ENCODE data around the genes CD1E, OR10K1, SLAMF9 and PIGM.

- RRBS: no CpG with 5 or more reads among the region's 21 CpGs
Measured at GRCh38 chr1:157163498-157164171, 25.4 kb upstream of the ETV3 start.

DNA sequence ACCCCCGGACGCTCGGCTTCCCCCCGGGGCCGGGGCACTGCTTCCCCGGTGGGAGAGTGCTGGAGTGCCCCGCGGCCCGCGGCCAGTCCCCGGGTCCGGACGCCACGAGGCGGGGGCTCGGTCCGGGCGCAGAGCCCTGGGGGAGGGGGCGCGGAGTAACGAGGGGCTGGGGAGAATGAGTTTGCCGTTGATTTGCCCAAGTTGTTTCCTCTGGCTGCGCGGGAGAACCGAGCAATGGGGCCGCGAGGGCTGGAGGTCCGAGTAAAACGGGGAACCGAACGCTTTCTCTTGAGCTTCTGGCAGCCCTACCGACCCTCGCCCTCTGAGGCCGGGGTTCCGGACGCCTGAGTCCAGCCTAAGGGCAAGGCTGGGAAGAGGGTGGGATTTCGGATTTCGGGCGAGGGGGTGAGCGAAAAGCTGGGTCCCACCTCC lies 317 bp downstream of the KIRREL1 start:
- RRBS: 1% methylated on average over 6 of the region's 40 CpGs

GRCh38 chr1:158002478-158003600 lies 9.4 kb downstream of the KIRREL1 start:
- RRBS: no CpG with 5 or more reads among the region's 15 CpGs

- RRBS: no CpG with 5 or more reads among the region's 7 CpGs
Measured at GRCh38 chr1:158013625-158014326, 20.3 kb downstream of the KIRREL1 start.

DNA sequence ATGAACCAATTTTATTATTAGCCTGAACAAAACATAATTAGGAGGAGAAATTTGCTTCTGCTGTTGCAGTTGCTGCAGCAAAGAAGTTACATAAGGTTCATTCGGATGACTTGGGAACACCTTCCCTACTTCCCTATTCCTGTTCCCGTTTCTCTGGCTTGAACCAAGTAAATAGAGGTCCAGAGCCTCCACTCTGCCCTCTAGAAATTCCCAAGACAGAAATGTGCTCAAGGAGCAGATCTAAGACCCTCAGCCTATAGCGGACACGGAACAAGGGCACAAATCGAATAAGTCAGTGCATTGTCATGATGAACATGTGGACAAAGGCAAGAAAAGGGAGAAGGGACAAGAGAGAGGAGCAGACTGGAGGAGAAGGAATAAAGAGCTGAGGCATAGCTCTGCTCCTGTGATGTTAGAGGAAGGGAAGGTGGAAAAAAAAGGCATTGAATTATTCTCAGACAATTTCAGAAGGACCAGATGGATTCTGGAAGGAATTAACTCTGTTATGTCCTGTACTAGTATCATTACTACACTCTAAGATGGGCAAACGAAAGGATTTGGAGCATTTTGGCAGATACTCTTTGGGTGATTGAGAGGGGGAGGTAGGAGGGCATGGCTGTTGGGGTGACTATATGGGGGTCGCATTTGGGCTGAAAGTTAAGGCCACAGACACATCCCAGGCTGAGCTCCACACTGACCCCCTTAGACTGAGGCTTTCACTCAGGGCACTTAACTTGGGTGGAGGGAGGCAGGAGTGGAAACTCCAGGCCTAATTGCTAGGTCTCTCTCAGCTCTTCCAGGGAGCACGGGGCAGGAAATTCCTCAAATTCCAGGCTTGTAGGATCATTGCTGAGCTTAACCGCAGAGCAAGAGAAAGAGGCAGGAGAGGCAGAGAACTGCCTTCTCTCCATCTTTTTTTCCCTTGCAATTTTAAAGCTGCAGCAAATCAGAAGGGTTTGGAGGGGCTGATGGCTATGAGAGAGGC lies 25.7 kb downstream of the KIRREL1 start:
- RRBS: no CpG with 5 or more reads among the region's 9 CpGs

DNA sequence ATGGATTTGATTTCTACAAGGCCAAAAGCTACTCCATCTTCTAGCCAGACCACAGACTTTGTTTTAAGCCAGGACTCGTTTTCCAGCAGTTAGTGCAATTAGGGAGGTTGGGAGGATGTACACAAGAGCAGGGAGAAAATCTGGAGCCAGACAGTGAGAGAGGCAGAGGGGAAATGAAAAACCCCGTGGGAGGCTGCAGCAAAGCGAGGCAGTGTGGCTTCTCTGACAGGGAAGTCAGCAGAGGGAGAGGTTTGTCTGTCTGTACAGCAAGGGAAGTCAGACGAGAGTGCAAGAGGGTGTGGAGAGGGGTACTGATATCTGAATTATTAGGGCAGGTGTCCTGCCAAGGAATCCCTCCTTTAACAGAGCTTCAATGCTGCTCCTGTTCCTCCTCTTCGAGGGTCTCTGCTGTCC lies at the start of gene CD1E:
CD1E (plus strand) TSS at position 279 of the 414 bp plus-strand sequence.
- RRBS: no CpG with 5 or more reads among the region's 5 CpGs

GRCh38 chr1:158461577-158461976 lies at the start of gene OR10K1:
Gene OR10K1, plus strand, starts transcription at chr1:158461834.
- RRBS: no CpG with 5 or more reads among the region's 1 CpG

GRCh38 chr1:159018138-159018766 lies 8.5 kb downstream of the IFI16 start:
- RRBS: no CpG with 5 or more reads among the region's 4 CpGs

DNA sequence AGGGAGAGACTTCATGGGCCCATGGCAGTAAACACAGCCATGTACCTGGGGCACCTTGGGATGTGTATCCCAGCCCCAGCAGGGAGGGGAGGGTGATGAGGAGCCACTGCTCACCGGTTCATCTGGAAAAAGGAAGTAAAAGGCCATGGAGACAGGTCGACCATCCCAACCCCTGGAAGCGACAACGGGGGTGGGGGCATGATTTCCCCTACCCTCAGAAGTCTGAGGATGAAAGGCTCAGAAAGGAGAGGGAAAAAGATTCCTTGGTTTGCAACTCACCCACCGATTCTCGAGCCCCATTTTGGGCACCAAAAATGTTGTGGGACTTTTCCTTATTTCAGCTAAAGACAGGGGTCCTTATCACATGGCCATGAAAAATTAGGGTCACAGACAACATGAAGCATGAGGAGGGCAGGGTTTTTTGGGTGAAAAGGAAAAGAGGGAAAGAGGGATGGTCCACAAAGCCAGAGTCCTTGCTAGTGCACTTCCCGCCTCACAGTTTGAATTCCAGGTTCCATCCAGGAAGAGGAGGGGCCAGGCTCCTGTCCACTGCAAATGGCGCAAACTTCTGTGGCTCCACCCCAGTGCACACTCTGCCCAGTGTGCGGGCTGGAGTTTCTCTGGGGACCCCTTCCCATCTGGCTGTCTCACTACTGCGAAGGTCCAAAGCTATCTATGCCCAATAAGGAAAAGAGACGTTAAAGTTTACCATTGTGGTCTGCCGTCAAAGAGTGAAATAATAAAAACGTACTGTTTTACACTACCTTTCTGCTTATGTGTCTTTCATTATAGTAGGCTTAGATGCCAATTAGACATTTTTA lies 18.0 kb downstream of the AIM2 start:
- RRBS: no CpG with 5 or more reads among the region's 13 CpGs

DNA sequence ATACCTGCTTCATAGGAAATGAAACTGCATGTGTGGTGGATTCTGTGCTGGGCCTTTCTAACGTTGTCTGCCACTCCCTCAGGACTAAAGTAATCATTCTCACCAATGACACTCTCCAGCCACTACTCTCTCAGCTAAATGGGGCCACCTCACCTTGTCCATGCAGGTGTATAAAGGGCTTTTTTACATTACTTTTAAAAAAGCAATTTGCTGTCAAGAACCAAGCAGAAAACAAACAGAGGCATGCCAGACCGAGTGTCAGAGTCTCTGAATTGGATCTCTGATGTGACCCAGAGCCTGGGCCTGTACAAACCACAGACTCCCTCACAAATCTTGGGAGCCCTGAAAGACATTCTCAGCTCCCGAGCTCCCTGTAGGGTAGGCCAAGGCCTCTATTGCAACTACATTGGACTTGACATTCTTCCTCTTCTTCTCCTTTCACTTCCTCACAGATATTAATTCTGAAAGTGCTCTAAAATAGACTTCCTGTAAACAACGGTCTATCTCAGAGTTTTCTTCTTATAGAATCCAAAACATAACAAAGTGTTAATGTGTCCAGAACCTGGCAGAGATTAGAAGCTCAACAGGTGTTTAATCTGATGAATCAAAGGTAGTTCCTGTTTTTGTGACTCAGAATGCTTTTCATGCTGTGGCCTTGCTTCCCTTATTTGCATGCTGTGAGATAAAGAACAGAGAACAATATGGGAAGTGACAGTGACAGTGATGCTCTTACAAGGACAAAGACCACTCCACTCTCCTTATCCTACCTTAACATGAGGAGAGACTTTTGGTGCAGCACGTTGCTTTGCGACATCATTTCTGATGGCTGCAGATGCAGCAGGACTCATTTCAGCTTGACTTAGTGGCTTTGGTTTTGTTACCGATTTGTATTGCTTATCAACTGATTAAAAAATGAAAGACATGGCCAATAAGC lies 8.5 kb downstream of the AIM2 start:
- RRBS: no CpG with 5 or more reads among the region's 7 CpGs

- RRBS: no CpG with 5 or more reads among the region's 4 CpGs
Measured at GRCh38 chr1:159095313-159095721, 18.8 kb upstream of the AIM2 start.

GRCh38 chr1:159205884-159206650 lies 1.4 kb downstream of the ACKR1 start:
- RRBS: no CpG with 5 or more reads among the region's 5 CpGs

- RRBS: no CpG with 5 or more reads among the region's 2 CpGs
Measured at GRCh38 chr1:159465379-159465715, 25.8 kb downstream of the OR10J1 start.

GRCh38 chr1:159602620-159602912 lies 14.9 kb downstream of the APCS start:
- RRBS: no CpG with 5 or more reads among the region's 3 CpGs

- RRBS: no CpG with 5 or more reads among the region's 3 CpGs
Measured at GRCh38 chr1:159751769-159752333, 28.9 kb upstream of the DUSP23 start.

- RRBS: no CpG with 5 or more reads among the region's 2 CpGs
Measured at GRCh38 chr1:159779004-159779445, 1.7 kb upstream of the DUSP23 start.

DNA sequence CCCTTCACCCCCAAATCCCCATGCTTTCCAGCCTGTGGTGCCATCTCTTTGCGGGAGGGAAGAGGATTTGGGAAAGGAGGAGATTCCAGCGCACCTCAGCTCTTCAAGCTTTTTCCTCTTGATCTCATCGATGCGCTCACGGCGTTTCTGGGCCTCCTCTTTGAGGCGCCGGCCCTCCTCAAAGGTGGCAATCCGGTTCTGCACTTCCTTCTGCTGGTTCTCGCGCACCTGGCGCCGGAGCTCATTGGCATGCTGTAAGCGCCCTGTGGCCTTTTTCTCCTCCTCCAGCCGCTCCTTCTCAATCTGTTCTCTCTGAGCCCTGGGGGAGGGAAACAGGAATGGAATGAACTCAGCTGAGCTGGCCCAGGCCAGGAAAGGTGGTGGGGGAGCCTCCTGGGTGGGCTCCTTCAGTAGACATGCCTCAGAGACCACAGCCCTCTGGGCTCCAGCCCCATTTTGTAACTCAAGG lies 10.4 kb upstream of the VSIG8 start:
- RRBS: no CpG with 5 or more reads among the region's 15 CpGs

GRCh38 chr1:159954131-159954684 lies at the start of gene SLAMF9:
Gene SLAMF9, minus strand, starts transcription at chr1:159954237.
- RRBS: no CpG with 5 or more reads among the region's 6 CpGs

- RRBS: no CpG with 5 or more reads among the region's 4 CpGs
Measured at GRCh38 chr1:159991480-159992071, 37.5 kb upstream of the SLAMF9 start.

DNA sequence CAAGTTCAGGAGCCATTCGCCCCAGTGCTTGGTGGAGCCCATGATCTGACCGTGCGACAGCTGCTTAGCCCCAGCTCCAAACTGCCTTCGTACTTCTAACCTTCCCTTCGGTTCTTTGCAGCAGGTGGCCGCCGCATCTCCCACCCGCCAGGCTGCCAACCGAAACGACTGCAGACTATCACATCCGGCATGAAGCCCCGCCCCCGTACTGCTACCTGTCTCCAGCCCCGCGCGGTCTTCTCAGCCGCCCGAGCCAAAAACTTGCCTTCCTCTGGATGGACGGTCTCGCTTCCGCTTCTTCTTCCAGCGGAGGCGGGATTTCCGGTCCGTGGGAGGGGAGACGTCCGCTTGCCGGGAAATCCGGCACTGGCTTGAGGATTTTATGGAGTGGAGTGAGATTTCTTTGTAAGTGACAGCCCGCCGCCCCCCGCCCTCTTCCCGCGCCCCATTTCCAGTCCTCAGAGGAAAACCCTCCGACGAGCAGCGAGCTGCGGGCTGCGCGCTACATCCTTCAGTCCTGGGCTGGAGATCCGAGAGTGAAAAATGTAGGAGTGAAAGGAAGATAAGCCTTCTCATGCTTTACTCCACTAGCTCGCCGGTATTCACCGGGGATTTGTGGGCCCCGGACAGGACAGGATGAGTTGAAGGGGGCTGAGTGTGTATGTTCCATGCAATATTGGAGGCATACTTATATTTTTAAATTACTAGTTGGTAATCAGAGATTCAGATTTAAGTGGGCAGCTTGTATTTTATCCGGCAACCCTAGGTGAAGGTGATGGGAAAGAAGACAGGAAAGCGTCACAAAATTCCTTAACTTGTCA lies at the start of gene PIGM:
PIGM (minus strand) TSS at position 293 of the 821 bp plus-strand sequence.
- RRBS: no CpG with 5 or more reads among the region's 47 CpGs